Mucosa of descending colon (tissue), 1 donor: ENCODE results near the genes STEAP4, ZNF804B, CFAP69 and LRRD1.

- PRO-cap = no peak
These were observed 111.3 kb downstream of the ADAM22 start for GRCh38 chr7:88045377-88045788.

- PRO-cap = no peak
These were observed 454 bp downstream of the SRI start for GRCh38 chr7:88219218-88219950.

DNA sequence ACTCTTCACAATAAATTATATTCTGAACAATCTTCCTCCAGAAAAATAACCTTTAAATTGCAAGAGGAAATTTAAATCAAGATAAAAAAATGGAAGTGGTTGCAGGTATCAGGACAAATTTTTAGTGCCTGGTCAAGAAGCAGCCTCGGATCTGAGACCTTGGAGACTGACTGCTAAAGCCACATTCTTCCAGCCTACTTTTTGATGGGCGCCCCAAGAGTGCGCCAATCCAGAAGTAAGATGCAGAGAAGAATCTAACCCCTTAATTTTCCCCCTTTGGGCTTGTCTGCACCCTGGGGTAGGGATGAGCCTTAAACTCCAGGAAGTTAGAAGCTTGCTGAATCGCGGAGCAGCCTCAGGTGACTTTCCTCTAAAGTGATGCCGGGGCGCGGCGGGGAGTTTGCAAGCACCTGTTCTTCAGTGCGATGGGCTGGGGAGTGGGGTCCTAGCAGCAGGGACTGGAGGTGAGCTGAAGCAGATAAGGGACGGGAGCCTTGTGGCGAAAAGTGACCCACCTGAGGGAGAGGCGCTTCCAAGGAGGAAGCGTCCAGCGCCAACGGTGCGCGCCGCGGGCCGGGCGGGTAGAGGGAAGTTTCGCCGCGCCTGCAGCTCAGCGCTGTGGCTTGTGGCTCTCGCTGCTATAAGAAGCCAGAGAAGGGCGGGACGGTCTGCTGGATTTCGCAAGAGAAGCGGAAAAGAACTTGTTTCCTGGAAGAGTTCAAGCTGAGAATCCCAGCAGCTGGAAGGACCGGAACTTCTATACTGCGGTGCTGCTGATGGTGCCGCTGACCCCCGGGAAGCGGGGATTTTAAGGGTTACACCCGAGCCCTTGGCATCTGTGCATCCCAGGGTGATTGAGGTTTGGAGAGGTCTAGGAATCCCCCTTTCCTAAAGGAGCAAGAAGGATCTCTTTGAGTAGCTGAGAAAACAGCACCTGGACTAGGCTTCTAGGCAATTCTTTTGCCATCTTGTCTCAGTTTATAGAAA is at the start of gene STEAP4:
TSS of gene STEAP4 (minus strand) at position 618 of the 987 bp plus-strand sequence.
- PRO-cap = bidirectional peak, plus-strand start at position 726 of the sequence, minus-strand start at position 615 of the sequence

GRCh38 chr7:88759191-88760138 is at the start of gene ZNF804B:
TSS of gene ZNF804B (plus strand) at chr7:88759700.
- PRO-cap = no peak

DNA sequence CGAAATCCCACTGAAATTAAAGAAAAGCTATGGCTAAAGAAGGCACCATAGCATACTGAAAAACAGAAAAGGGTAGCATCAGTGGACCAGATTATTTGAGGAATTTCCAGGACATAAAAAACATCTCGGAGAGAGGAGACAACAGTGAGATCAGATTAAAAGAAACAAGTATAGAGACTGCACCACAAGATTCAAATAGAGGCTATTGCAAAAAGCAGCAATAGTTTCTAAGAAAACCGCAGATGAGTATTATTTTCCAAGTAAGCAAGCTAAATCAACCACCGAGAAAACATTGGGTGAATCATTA is 18.7 kb downstream of the STEAP1 start:
- PRO-cap = no peak

DNA sequence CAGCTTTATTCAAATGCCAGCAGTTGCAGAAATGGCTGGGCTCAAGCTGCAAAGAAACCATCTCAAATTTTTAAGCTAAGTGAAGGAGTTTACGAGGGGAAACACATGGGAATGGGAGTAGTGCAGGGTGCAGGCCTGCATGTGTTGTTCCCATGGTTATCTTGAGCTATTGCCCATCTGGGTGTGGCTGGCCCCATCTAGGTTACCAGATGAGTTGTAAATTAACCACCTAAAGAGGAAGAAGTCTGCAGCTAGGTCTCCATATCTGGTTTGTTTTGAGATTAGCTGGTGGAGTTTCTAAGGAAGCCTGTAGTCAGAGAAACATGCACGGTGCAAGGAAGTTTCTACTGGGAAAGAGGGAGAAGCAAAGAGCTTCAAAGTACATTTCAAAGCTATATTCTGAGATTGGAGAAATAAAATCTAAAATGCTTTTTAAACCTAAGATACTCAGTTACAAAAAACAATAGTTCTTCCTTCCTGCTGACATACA is 23.2 kb upstream of the STEAP2 start:
- PRO-cap = no peak

- PRO-cap = bidirectional peak, plus-strand start at chr7:90245226, minus-strand start at chr7:90245085
These were observed at the start of gene CFAP69 for GRCh38 chr7:90244427-90245557. TSS of gene CFAP69 (plus strand) at chr7:90245174.

GRCh38 chr7:90597076-90597839 is 1.1 kb downstream of the CDK14 start:
- PRO-cap = no peak

- PRO-cap = no peak
These were observed 29.8 kb downstream of the CDK14 start for GRCh38 chr7:90625844-90626373.

- PRO-cap = no peak
These were observed 114.2 kb downstream of the CDK14 start for GRCh38 chr7:90710234-90710874.

DNA sequence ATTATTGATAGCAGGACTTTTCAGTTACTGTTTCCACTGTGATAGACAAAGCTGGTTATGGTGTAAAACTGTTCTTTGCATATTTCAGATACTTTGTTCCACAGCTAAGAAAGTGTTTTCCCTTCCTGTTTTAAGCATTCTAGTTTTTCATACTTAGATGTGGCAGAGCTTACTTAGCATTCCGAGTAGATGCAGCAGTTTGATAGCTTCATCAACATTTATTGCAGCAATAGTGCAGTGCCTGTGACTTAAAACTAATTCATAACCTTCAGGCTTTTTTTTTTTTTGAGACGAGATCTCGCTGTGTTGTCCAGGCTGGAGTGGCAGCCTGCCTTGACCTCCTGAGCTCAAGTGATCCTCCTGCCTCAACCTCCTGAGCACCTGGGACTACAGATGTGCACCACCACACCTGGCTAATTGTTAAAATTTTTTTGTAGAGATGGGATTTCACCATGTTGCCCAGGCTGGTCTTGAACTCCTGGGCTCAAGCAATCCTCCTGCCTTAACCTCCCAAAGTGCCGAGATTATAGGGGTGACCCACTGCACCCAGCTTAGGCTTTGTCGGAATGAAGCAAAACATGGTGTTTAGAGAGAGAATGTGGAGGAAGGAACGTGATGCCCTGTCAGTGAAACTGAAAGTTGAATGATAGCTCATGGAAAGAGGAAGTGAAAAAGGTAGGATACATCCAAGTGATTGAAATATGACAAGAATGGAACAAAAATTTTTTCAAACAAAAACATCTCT is 5.6 kb downstream of the AKAP9 start:
- PRO-cap = no peak

- PRO-cap = no peak
These were observed 12.3 kb downstream of the AKAP9 start for GRCh38 chr7:91952853-91953396.

DNA sequence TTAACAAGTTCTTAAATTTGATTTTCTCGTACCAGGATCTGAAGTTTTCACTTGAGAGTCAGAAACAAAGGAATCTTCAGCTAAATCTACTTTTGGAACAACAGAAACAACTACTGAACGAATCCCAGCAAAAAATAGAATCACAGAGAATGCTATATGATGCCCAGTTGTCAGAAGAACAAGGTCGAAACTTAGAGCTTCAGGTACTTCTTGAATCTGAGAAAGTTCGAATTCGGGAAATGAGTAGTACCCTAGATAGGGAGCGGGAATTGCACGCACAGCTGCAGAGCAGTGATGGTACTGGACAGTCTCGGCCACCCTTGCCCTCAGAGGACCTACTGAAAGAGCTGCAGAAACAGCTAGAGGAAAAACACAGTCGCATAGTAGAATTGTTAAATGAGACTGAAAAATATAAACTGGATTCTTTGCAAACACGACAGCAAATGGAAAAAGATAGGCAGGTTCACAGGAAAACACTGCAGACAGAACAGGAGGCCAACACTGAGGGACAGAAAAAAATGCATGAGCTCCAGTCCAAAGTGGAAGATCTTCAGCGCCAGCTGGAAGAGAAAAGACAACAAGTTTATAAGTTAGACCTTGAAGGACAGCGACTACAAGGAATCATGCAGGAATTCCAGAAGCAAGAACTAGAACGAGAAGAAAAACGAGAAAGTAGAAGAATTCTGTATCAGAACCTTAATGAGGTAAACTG is 37.5 kb downstream of the CYP51A1 start:
- PRO-cap = no peak

DNA sequence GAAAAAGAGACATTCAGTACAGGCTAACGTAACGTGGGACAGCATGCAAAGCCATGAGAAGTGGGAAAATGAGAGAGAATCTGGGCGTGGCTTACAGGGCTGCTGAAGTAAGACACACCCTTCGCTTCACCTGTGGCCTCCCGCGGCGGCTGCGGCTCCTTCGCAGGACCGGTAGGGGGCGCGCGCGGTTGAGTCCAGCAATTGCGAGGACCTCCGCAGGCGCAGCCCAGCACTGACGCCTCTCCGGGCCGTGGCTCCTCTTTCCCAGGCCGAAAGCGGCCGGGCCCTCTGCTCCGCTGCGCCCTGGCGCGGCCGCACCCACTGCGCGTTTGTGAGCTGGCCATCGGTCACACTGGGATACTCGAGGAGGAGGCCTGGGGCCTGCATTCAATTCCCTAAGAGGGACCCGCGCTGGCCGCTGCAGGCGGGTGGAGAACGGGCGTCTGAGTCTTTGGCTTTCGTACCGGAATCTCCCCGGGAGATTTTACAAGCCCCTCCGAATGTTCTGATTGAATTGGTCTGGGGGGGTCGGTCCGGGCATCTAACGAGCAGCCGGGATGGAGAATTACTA is at the start of gene LRRD1:
TSS of gene LRRD1 (minus strand) at position 266 of the 571 bp plus-strand sequence.
- PRO-cap = unidirectional peak, plus-strand start at position 200 of the sequence; unidirectional peak, plus-strand start at position 321 of the sequence

DNA sequence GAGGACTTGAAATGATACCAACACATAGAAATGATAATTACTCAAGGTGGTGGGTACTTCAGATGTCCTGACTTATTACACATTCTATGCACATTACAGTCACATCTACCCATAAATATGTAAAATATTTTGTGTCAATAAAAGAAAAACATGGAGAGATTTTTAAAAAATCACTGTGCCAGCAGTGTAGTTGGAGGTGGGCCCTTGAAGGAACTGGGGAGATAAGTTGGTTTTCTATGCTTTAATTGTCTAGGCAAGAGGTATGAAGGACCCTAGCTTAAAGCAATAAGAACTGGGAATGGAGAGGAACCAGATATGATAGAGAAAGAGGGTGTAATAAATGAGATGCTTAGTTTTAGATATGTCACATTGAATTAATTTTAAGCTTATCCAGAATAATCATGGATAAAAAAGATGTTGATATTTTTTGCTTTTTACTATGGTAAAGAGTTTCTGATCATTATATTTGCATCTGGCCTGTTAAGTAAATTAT is 76.6 kb upstream of the GATAD1 start:
- PRO-cap = no peak

- PRO-cap = no peak
These were observed 3.6 kb downstream of the ERVW-1 start for GRCh38 chr7:92474266-92474465.

GRCh38 chr7:92610243-92610911 is 20.2 kb upstream of the FAM133B start:
- PRO-cap = no peak

GRCh38 chr7:92613343-92613772 is 23.2 kb upstream of the FAM133B start:
- PRO-cap = unidirectional peak, plus-strand start at chr7:92613574

- PRO-cap = no peak
These were observed 43.9 kb upstream of the FAM133B start for GRCh38 chr7:92634026-92634647.

- PRO-cap = no peak
These were observed 44.7 kb upstream of the FAM133B start for GRCh38 chr7:92634651-92635587.